Paraaortic lymph node (tissue), 1 donor: ENCODE results near the gene PLIN1.

DNA sequence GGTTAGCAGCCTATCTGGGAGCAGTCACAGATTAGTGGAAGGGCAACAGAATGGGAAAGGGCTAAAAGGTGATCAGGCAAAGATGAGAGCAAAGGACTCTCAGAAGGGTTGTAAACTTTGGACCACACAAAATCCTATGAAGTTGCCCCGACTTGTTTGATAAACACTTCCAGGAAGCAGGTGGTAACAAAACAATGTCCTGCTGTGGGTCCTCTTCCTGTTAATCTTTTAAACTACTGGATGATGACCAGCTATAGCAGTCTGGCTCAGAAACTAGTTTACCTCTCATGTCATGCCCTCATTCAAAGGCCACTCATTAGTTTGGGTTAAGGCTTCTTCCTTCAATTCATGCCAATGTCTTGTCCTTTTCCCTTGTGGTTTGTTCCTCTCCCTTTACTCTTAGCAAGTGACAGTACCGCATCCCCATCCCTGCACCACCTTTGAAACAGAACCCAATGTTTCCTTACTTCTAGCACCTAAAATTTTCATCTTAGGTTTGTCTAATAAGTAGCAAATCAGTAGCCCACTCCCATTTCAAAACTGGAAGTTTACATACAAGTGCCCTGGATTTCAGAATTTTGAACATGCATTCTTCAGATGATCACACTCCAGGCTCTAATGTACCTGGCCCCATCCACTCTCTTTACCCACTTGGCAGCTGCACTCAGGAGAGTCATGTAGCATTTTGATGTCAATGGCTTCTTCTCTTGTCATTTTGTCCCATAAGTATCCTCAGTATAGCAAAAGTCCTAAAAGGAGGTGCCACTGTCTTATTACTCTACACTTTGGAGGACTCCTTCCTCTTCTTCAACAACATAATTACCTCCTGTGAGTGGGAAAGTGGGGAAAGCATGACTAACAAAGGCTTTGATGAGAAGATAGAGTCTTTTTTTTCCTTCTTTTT is 18.9 kb downstream of the POLG start:
- PRO-cap, result no peak

- PRO-cap, result no peak
Observed at GRCh38 chr15:89316338-89317296, 18.0 kb downstream of the POLG start.

DNA sequence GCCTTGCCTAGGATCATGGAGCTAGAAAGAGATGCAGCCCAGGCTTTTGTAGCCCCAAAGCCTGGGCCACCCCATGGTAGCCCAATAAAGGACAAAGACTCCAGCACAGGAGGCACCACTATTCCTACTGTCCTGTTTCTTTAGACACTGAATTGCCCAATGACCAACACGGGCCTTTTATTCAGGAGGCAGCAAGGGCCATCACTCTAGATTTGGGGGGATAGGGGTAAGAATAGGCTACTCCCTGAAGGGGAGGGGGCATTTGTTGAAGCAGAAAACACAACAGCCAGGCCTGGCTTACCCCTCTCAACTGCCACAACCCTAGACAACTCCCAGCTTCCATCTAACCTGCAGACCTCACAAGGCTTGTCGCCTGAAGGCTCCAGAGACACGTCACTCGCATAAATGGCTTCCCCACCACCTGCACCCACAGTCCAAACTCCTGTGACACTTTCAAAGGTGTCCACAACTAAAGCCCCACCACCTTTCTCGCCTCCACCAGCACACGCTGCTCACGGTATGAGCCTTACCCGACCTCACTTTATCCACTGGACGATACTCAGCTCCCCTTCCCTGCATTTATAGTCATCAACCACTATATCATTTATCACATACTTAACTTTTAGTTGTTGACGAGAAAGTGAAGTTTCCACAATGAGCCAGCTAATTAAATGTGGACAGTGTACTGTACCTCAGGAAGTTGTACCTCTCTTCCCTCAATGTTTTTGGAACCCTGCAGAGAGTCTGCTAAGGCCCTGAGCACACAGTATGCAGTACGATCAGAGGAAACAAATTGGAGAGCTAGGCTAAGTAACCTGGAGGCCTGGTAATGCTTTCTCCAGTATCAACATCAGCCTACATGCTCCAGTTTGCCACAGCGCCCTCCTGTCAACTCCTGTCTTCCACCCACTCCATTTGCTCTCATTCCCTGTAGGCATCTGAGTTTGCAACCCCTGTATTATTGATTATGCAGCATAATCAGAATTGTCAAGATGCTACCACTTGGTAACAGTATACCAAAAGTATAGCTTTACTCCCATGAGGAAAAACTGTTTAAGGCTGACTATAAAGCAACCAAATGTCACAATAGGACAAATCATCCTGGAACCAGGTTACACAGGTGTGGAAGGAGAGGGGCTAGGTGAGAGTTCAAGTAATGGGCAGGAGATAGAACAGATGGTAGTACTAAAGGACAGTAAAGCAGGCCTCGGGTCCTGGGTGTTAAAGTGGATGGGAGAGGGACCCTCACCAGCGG is 14.7 kb downstream of the POLG start:
- PRO-cap, result no peak

DNA sequence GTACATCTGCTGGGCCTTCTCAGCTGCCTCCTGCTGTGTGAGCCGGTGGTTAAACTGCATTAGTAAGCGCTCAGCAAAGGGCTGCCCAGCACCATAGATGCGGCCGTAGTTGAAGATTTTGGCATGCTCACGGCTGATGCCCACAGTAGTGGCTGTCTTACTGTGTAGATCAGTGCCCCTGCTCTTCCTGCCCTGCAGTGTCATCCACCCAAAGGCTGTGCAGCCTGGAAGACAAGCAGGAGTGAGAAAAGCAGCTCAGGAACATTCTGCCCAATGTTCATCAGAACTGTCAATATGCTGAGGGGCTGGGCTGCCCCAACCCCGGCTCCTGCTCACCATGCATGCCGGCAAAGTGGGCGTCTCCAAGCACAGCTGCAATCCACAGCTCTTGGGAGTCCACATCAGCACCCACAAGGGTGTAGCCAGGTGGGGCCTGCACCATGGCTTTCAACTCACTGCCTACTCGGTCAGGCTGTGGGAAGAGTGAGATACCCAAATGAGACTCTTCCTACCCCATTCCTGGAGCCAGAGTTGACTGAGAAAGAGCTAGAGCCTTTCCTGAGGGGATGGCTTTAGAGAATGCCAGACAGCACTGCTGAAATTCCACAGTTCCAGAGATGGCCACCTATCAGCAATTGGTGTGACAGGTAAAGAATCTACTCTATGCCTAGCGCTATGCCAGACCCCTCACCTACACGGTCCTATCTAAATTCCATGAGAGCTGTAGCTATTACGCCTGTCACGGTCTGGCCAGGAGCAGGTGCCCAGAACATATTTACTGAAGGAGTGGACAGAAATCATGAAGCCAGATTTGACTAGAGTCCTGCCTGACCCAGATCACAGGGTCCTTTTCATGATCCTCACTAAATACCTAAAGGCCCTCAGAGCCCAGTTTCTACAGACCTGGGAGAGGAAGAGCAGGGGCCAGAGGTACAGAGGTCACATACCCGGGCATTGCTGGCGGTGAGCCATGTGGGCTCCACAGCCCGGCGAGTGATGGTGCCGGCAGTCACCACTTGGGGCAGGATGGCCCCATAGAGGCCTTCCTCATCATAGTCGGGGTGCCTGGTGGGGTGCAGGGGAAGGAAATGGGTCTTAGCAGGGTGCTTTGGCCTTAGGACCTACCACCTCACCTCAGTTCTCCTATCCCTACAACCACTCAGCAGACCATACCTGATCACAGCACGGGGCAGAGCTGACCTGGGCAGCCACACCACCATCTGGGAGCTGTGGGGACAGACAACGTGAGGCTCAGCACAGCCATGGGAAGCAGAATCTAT is 13.4 kb downstream of the POLG start:
- PRO-cap, result no peak

DNA sequence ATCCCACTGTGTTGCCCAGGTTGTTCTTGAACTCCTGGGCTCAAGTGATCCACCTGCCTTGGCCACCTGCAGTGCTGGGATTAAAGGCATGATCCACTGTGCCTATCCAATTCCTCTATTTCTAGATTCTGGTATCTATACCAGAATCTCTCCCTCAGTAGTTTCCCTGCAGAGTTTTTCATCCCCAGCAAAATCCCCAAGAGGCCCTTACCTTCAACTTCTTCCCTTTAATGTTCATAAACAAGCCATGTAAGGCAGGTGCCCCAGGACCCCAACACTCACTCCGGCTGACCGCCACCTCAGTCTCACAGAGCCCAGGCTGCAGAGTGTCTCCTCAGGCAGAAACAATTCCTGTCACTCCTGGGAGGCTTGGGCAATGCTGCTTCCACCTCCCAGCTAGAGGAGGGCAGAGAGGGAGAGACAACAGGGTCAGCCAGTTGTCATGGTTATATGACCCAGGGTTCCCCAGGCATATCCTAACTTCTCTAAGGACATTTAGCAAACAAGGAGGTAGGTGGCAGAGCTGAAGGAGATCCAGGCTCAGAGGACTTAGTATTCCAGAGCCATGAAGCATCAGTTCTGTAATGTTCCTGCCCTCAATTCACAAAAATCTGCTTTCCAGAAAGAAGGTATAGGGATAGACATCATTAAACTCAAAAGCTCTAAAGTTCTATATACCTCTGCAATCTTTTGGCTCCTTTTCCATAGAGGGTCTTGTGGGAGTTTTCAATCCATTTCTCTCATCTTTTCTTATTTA is at the start of gene PLIN1:
PLIN1 (minus strand) TSS at position 328 of the 757 bp plus-strand sequence.
- PRO-cap, result no peak

DNA sequence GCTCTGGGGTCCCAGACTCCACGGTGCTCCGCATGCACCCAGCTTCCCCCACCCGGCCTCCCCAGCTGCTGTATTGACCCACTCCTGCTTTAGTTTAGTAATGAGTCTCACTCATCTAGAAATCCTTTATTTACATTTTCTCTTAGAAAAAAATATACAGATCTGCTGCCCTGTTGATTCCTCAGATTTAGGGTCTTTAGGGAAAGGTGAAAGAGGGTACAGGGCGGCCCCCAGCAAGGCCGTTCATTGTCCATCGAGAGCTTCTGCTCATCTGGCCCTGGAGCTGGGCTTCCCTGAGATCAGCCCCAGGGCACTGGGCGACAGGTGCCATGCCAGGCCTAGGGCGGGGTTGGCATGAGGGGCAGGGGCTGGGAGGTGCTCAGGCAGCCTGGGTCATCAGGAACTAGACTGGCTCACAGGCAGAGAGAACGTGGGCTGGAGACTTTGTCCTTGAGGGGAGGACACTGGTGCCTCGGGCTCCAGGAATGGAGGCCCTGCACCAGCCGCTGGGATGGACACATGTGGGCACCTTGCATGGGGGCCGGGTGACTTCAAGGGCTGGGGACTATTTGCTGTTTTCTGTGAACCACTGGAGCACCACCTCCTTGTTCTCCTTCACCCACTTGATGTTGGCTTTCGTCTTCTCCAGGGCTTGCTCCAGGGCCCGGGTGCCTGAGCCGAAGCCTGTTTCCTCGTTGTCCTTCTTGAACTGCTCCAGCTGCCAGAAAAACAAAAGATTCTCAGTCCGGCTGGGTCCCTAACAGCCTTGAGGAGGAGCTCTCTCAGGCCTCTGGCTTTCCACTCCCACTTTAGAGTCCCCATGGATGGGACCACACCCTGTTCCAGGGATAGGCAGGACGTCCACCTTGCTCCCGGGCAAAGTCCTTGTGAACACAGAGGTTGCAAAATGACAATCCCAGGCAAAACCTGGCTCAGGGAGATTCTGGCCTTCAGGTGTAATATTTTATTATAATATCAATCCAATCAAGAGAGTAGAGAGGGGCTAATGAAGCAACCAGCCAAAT is 9.0 kb downstream of the MESP2 start:
- PRO-cap, result no peak

- PRO-cap, result no peak
Observed at GRCh38 chr15:89799399-89800525, 14.9 kb downstream of the ANPEP start.

DNA sequence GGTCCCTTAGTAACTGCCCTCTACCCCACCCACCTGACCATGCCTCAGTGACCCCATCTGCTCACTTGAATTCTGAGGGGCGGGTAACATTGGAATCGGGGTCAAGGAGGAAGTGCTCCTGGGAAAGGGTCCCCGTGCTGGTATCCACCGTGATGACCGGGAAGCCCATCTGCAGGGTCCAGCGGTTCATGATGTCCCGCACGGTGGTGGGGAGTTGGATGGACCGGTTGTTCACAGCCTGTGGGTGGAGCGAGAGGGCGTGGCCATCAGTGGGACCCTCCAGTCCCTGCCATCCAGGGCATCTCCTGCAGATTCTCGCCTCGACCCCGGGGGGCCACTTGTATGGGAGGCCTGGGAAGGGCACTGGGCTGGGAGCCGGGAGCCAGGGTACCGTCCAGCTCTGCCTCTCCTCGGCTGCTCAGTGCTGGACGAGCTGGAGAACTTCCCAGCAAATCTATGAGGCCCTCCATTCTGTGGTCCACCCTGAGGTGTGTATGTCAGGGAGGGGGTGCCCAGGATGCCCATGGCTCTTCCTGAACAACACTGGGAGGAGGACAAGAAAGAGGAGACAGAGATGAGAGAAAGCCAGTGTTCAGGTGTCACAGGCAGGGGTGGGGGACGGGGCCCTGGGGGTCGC is 13.2 kb downstream of the ANPEP start:
- PRO-cap, result no peak

DNA sequence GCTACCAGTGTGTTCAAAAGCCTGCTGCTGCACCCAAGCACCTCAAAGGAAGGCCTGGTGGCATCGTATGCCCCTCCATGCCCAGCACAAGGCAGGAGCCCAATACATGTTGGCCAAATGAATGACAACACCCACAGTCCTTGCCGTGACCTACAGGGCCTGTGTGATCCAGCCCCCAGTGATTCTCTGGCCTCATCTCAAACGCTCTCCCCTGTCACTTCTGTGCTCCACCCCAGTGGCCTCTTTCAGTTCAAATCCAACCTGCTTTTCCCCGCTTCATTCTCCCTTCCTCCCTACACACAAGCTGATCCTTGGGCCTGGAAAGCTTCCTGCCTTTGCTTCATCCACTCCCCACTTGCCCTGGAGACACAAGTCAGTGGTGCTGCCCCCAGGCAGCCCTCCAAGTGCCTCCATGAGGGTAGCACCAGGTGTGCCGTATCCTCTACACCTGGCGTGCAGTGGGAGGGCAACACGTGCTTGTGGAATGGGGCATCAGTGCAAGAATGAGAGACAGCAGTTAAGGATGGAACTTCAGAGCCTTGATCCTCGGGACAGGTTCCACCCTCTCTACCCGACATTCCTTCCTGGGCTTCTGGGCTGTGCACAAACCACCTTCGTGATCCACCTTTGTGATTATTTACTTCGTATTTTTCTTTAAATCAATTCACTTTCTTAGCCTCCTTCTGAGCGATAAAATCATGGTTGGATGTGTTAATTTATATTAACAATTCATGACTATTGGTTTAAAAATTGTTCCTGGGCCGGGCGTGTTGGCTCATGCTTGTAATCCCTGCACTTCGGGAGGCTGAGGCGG is 3.8 kb downstream of the ANPEP start:
- PRO-cap, result no peak

DNA sequence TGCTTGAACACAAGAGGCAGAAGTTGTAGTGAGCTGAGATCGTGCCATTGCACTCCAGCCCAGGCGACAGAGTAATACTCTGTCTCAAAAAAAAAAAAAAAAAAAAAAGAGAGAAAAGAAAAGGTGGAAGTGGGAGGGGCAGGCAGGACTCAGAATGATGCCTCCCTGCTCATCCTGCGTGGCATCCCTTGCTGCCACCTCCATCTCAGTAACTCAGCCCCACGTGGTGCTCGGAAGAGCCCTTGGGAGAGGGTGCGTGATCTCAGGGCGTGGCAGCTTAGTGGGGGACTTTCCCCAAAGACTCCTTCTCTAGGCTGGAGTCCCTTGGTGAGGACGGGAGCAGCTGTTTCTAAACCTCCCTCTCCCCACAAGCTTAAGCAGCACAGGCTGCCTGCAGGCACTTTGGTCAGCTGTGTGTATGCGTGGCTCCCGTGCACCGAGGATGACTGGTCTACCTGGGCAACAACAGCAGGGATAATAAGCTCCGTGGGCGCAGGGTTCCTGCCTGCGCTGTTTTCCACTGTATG is 7.3 kb upstream of the ANPEP start:
- PRO-cap, result no peak

- PRO-cap, result no peak
Observed at GRCh38 chr15:90028562-90029075, 27.5 kb downstream of the ZNF710 start.

DNA sequence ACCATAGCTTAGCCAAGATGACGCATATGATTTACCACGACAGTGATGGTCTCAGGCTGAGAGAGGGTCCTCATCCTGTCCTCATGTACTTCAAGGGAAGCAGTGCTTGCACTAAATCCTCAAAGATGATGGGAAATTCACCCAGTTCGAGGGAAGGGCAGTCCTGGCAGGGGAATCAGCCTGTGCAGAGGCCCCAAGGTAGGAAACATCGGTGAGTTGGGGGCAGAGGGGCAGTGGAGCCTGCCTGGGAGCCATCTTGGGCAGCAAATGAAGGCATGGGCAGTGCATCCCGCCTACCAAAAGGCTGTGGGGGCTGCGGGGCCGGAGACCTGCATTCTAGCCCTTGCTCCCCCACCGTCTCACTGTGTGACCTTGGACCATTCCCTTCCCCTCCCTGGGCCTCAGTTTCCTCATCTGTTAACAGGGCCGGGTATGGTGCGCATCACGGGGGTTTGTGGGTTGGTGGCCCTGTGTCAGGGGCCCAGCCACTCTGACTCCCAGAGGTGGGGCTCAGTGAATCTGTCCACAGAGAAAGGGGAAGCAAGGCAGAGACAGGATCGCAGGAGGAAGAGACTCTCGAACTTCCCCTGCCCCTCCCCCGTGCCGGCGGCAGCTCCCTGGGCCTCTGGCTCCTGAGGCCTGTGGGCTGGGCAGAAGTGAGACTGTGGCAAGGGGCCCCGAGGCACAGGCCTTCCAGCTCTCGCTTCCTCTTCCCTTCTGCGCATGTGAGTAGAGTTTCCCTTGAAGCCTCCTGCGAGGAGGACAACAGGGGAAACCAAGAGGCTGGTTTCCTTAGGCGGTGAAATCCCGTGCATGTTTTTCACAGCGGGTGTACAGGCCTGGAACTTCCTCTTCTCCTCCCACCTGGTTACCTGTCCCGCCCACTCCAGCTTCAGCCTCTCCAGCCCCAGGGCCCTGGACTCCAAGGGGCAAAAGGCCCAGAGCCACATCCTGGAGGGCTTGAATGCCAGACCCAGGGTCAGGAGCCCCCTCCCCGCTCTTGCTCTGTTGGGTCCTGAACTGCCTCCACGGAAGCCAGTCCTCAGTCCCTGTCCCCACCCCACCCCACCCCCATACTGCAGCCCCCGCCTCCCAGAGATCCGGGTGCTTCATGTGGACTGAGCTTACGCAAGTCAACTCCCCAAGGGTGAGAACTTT is 42.8 kb downstream of the IDH2 start:
- PRO-cap, result unidirectional peak, minus-strand start at position 719 of the sequence

DNA sequence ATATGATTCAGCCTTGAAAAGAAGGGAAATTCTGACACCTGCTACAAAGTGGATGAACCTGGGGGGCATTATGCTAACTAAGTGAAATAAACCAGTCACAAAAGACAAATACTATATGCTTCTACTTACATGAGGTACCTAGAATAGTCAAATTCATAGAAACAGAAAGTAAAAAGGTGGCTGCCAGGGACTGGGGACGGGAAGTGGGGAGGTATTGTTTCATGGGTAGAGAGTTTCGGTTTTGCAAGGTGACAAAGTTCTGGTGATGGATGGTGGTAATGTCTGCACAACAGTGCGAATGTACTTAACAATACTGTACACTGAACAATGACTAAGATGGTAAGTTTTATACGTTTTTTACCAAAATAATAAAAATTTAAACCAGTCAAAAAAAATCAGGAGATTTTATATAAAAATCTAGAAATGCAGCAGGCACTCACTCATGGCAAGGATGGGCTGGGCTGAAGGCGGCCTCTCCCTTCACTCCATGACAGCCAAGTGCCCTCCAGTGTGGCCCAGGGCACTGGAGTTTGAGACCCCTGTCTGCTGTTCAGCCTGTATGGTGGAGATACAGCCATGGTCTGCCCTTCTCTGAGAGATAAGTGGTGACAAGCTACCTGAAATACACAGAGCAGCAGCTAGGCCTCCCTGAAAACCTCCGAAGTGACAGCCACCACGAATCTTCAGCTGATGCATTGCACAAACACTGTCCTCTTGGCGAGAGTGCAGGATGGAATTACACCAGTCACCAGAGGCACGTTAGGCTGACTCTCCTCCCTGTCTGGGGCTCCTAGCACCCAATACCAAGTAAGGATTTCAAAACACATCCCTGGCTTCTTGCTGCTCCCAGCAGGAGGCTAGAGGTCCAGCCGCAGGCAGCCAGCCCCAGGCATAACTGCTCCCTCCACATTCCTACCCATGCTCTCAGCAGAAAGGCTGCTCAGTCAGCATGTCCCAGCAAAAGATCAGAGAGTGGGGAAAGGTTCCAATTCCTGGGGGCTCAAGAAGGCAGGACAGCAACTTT is 4.5 kb downstream of the IDH2 start:
- PRO-cap, result bidirectional peak, plus-strand start at position 852 of the sequence, minus-strand start at position 665 of the sequence

DNA sequence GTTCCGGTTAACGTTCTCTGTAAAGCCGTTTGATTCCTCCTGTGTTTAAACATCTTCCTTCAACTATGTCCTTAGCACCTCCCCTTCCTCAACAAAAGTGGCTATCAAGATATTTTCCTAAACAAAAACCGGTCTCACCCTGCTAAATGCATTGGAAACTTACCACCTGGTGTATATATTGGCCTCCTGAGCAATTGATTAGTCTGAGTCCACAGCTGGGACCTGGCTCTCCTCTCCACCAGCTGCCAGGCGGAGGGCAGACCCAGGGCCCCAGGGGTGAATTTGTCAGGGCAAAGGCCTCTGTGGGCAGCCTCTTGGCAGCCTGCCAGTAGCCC is 42.9 kb upstream of the IDH2 start:
- PRO-cap, result no peak

GRCh38 chr15:90183867-90184737 is 17.0 kb upstream of the SEMA4B start:
- PRO-cap, result bidirectional peak, plus-strand start at chr15:90184253, minus-strand start at chr15:90184115

DNA sequence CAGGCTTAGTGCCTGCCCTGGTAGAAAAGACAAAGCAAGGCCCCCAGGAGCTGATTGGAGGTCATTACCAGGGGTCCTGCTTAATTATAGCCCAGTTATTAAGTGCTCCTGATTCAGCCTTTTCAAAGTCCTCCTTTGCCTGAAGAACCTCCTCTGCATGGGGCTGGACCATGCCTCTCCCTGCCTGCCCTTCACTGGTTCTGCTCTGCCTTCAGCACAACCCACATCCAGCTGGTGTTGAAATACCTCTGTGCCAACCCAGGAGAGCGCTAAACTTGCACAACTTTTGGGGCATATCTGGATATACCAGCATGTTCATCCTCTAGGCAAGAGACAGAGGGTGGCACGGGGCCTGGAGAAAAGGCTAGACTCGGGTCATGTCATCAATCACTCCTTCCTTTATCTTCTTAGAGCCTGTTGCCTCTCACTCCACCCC is 4.7 kb downstream of the SEMA4B start:
- PRO-cap, result no peak

- PRO-cap, result no peak
Observed at GRCh38 chr15:90221236-90221850, 12.4 kb downstream of the CIB1 start.

GRCh38 chr15:90231842-90232531 is 1.8 kb downstream of the CIB1 start:
- PRO-cap, result no peak

GRCh38 chr15:90266557-90267097 is 1.2 kb downstream of the NGRN start:
- PRO-cap, result no peak

- PRO-cap, result no peak
Observed at GRCh38 chr15:90271021-90271808, 5.7 kb downstream of the NGRN start.